Mesangial cell (primary cell): ENCODE measurements around the genes DEFB126, NRSN2, TMEM74B and SDCBP2.

GRCh38 chr20:142514-142793, at the start of gene DEFB126:
Gene DEFB126 (plus strand): TSS chr20:142590.
- RAMPAGE, long total RNA, result no peak

GRCh38 chr20:346270-347519, at the start of gene NRSN2:
Gene NRSN2 (plus strand): TSS chr20:347111.
- RAMPAGE, long total RNA, result start-site peak on the plus strand at chr20:347100-347121, 356 reads

DNA sequence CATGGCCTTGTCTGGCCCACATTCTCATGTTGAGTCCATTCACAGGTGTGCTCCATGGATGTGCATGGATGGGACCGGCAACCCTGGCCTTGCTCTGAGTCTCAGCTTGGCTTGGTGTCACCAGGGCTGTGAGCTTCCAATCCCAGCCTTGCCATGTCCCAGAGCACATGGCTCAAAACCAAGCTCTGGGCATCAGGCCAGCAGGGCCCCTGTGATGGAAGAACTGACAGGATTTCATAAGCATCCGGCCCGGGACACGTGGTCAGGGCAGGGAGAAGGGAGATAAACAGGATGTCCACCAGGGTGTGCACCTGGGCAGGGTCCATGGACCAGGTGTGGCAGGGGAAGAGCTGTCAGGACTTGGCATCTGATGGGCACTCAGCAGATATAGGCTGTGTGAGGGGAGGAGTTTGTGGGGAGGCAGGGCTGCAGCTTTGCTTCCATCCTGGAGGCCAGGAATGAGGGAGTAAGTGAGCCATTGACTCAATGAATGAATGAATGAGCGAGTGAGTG, 15.5 kb downstream of the NRSN2 start:
- RAMPAGE, long total RNA, result no peak

GRCh38 chr20:371799-372474, 8.6 kb upstream of the TRIB3 start:
- RAMPAGE, long total RNA, result no peak

DNA sequence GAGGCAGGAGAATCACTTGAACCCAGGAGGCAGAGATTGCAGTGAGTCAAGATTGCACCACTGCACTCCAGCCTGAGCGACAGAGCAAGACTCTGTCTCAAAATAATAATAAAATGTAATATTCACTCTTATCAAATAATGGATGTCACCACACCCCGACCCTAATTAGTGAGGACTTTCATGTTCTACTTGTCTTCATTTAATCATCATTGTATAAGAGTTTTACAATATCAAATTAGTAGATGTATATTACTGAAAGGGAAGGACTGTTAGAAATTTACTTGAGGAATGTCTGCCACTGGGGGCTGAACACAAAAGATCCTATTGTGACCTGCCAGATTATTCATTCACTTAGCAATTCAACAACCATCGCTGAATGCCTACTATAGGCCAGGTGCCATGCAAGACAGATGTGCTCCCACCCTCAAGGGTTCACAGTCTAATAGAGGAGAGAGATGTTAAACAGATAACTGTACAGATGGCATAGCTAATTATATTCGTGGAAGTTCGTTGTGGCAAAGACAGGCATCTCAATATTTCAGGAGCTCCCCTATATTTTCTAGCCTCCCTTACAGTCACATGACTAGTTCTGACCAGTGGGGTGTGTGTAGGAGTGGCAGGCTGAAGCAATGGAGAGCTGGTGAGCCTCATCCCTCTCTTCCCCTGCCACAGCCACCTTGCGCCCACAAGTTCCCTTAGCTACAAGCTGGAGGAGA, 8.0 kb upstream of the RBCK1 start:
- RAMPAGE, long total RNA, result no peak

GRCh38 chr20:438333-439141, 23.8 kb downstream of the TBC1D20 start:
- RAMPAGE, long total RNA, result no peak

GRCh38 chr20:444928-445206, 17.5 kb downstream of the TBC1D20 start:
- RAMPAGE, long total RNA, result no peak

- RAMPAGE, long total RNA, result no peak
Measured at GRCh38 chr20:460691-461055, 1.7 kb downstream of the TBC1D20 start.

GRCh38 chr20:609214-609824, 790 bp downstream of the TCF15 start:
- RAMPAGE, long total RNA, result no peak

DNA sequence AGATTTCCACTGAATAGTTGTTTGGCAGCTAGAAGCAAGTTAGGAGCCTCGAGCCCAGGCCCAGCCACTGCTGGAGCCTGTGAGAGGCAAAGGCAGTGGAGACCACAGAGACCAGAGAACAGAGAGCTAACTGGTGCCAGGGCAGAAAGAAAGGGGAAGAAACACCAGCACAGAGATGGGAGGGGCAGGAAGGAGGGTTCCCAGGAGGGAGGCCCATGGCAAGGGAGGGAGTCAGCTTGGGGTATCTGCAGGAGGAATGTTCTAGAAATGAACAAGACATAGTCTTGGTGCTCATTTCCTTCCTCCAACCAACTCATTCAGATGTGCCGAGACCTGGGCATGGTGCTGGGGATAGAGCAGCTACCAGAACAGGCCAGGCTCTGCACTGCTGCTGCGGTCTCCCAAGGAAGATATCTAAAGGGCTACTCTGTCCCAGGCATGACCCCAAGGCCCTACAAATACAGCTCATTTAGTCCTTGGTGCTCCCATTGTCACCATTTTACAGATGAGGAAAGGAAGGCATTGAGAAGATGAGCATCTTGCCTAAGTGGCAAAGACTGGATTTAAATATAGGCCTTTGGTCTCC, 10.6 kb downstream of the ANGPT4 start:
- RAMPAGE, long total RNA, result no peak

GRCh38 chr20:1165891-1166261, 18.9 kb downstream of the TMEM74B start:
- RAMPAGE, long total RNA, result no peak

GRCh38 chr20:1184523-1185762, at the start of gene TMEM74B:
Gene TMEM74B (minus strand): TSS chr20:1184981.
- RAMPAGE, long total RNA, result no peak

DNA sequence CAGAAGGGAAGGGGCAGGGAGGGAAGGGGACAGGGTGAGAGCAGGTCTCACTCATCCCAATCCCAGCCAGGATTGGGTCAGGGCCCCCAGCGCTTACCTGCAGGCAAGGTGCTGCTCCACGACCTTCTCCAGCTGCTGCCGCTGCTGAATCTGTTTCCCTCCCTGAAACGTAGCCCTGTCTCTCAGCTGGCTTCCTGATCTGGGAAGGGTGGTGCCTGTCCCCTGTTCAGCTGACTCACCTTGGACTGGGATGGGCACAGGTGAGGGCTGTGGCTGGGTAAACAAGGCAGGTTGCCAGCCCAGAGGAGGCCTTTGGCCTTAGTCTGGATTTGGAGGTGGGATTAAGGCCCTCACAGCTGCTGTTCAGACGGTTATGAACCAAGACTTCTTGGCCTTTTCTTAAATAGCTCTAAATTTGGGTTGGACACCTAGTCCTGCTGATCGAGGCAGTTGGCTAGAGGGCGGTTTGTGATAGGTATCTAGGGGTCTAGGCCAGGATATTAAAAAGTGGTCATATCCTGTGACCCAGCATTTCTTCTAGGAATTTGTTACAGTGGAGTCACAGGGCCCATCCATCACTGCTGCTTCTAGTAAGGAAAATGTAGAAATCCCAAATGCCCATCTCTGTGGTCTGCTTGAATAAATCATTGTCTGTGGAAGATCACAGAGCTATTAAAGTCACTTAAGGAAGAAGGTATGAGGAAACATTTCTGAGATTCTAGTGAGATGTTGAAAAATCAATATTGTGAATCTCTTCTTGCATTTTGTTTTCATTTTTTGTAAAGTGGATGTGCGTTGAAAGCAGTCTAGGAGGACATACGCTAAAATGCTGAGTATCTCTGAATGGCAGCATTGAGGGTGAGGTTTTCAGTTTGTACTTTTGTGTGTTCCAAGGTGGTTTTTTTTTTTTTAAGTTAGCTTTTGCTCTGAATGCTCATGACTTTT, at the start of gene SDCBP2:
TSS of gene SDCBP2 (minus strand) at position 152 of the 945 bp plus-strand sequence.
- RAMPAGE, long total RNA, result no peak

GRCh38 chr20:1389500-1390146, 3.2 kb downstream of the FKBP1A start:
- RAMPAGE, long total RNA, result no peak

DNA sequence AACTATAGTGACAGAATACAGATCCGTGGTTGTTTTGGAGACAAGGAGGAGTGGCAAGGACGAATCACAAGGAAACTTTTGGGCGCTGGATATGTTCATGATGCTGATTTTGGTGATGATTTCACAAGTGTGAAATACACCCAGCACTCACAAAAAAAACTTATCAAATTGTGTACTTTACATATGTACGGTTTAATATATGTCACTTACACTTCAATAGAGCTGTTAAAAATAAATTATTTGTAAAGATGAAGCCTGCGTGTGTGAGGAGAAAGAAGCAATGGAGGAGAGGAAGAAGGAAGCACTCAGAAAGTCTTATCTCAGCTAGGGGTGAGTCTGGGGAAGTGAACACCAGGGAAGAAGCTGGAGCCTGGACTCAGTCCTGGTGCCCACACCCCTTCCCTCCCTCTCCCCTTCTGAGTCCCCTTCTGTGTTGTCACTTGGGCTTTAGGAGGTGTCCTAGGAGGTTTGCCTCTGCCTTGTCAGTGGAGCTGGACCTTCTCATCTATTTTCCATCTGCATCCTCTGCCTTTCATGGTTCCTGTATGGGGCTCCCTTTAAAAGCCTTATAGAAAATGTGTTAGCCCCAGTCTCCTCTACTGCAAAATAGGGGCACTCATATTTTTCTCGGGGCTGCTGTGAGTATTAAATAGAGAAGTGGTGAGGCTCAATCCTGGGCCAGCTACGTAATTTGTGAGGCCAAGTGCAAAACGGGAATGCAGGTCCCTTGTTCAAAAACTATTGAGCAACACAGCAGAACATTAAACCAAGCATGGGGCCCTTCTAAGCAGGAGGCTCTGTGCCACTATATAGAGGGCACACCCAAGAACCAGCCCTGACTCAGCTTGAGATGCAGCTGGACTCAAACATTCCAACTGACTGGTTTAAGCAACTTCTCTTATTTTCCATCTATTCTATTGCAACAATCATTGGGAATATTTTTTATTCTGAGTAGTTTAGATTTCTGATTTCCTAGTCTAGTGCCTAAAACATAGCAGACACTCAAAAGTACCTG, 1.8 kb downstream of the SIRPB2 start:
- RAMPAGE, long total RNA, result no peak

GRCh38 chr20:1686307-1686737, 28.7 kb upstream of the SIRPG start:
- RAMPAGE, long total RNA, result no peak

GRCh38 chr20:1819174-1819821, 75.9 kb upstream of the SIRPA start:
- RAMPAGE, long total RNA, result no peak

- RAMPAGE, long total RNA, result no peak
Measured at GRCh38 chr20:1896160-1896683, 1.0 kb downstream of the SIRPA start.

GRCh38 chr20:1903895-1904152, 8.6 kb downstream of the SIRPA start:
- RAMPAGE, long total RNA, result no peak

GRCh38 chr20:1904153-1904526, 8.9 kb downstream of the SIRPA start:
- RAMPAGE, long total RNA, result no peak